Foreskin fibroblast (primary cell): ENCODE measurements around the genes PFN3, PDLIM7 and DOK3.

GRCh38 chr5:177153812-177154369 lies 20.3 kb downstream of the NSD1 start:
- RRBS, result no CpG with 5 or more reads among the region's 5 CpGs

DNA sequence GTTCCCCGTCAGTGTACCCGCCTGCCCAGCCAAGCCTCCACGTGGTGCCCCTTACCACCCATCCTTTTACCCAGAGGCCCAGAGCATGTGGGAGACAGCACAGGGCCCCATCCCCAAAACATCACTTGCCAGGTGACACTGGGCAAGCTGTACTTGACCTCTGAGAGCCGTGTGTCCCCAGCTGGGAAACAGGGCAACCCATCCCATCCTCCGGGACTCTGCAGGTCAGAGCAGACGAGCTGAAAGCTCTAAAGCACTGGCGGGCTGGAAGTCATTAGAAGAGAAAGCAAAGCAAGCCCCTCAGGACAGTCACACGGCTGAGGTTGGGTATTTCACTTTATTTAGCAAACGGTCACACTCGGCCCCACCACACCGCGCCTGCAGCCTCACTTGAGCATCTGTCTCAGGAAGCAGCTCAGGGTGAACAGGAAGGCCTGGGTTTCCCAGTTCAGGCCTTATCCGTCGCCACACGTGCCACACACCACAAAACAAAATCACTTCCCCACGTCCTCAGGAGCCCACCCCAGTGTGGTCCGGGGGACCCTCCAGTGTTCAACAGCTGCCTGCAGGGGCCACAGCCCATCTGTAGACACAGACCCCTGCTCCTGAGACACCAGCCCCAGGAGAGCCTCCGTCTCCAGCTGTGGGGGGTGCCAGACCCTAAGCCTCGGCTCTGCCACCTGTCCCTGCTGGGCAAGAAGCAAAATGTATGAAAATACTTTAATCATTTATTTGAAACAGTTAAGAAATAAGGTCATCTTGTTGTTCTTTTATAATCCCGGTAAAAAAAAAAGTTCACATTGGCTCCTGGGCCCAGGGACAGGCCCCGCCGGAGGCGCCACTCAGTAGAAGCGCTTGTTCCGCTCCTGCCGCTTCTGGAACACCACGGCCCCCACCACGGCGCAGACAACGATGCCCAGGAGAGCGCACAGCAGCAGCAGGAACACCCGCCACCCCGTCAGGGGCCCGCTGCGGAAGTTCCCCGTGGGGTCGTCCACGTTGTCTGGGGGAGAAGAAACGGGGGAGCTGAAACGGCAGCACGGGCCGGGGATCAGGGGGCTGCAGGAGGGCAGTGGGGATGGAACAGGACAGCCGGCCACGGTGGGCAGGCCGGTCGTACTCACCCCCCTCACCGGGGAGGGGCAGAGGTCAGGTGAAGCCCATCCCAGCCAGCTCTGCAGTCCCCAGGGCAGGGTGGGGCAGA lies 19.8 kb downstream of the LMAN2 start:
- RRBS, result 92% methylated on average over 3 of the region's 47 CpGs

- RRBS, result 5% methylated on average over 1 of the region's 51 CpGs
Measured at GRCh38 chr5:177399776-177400418, 564 bp downstream of the PFN3 start.

DNA sequence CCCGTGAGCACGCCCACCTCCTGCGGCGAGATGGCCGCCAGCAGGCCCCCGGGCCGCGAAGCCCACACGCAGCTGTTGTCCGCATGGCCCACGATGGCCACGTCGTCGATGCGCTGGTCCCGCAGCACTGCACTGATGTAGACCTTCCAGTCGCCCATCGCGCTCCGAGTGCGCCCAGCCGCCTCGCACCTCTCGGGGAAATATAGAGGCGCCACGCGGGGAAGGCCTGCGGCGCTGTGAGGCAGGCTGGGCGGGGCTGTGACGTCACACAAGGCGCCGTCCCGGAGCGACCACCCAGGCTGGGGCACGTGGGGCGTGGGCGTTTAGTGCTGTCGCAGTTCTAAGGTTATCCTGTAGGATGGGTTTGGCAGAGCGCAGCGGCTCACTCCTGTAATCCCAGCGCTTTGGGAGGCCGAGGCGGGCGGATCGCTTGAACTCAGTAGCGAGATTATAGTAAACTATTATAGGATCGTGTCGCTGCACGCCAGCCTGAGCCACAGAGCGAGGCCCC lies at the start of gene PFN3:
PFN3 (minus strand) TSS at position 243 of the 511 bp plus-strand sequence.
- RRBS, result 3% methylated on average over 6 of the region's 51 CpGs

DNA sequence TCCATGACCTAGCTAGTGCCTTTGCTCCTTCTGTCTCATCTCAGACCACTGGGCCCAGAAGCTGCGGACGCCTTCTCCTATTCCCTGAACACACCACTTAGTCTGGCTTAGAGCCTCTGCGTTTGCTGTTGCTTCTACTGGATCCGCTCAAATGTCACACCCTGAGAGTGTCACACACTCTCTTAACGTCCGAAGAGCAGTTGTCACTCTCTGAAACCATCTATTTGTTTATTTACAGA lies 1.3 kb upstream of the GRK6 start:
- RRBS, result no CpG with 5 or more reads among the region's 6 CpGs

- RRBS, result 2% methylated on average over 12 of the region's 53 CpGs
Measured at GRCh38 chr5:177425545-177426471, 668 bp upstream of the GRK6 start.

- RRBS, result no CpG with 5 or more reads among the region's 11 CpGs
Measured at GRCh38 chr5:177427837-177428552, 1.5 kb downstream of the GRK6 start.

GRCh38 chr5:177433077-177434186 lies 7.0 kb downstream of the GRK6 start:
- RRBS, result no CpG with 5 or more reads among the region's 46 CpGs

GRCh38 chr5:177437929-177439278 lies 8.2 kb upstream of the PRR7 start:
- RRBS, result 91% methylated on average over 3 of the region's 29 CpGs

DNA sequence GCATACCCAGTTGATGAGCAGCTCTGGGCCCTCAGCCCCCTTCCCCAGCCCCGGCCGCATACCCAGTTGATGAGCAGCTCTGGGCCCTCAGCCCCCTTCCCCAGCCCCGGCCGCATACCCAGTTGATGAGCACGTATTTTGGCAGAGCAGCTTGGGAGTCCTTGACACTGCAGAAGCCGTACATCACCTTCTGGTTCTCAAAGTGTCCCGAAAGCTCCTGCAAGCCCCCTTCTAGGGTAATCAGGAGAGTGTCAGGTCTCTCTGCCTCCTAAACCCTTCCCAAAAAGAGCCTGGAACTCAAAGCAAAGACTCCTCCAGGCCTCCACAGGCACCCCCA lies 5.5 kb downstream of the DBN1 start:
- RRBS, result no CpG with 5 or more reads among the region's 7 CpGs

DNA sequence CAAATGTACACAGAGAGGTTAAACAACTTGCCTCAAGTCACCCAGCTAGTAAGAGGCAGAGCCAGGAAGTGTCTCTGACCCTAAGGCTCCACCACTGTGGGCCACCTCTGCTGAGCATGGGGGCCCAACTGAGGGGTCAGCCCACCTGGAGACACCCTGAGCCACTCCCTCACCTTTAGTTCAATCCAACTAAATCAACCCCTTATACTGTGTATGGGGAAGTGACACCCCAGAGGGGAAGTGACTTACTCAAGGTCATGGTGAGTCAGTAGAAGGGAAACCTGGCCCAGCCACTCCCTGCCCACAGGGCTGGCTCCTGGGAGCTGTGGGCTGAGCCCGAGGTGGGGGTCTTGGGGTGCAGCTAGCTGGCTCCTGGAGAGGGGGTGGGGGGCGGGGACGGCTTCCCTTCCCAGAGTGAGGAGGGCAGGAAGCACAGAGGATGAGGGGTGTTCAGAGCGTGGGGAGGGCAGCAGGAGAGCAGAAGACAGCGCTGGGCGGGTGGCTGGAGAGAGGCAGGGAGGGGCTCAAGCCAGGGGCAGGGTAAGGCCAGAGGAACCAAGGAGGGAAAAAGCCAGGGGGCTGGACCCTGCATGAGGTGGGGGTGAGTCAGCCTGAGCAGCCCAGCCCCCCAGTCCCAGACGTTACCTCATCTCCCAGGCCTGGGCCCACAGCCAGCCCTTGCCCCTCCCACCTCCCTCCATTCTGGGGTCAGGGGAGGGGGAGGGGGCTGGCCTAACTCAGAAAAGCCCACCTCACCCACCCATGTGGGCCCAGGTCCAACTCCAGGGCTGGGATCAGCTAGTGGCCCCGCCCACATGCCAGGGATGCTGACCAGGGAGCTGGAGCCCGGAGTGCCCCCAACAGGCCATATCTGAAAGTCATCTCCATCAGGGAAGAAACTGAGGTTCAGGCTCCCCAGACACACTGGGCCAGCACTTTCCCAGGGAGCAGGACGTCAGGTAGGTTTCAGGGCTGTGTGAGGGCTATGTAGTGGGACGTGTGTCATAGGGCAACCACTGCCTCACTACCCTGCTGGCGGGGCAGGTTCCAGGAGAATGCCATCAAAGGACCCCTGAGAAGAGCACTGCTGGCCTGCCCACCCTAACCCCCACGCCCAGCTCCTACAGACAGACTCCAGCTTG lies 2.9 kb downstream of the PDLIM7 start:
- RRBS, result no CpG with 5 or more reads among the region's 13 CpGs

GRCh38 chr5:177497515-177498562 lies at the start of gene PDLIM7:
PDLIM7 (minus strand) TSS chr5:177497604.
- RRBS, result 3% methylated on average over 21 of the region's 90 CpGs

GRCh38 chr5:177509381-177510261 lies at the start of gene DOK3:
DOK3 (minus strand) TSS chr5:177509826.
- RRBS, result 40% methylated on average over 5 of the region's 25 CpGs

- RRBS, result no CpG with 5 or more reads among the region's 6 CpGs
Measured at GRCh38 chr5:177617637-177618502, 17.9 kb downstream of the B4GALT7 start.

DNA sequence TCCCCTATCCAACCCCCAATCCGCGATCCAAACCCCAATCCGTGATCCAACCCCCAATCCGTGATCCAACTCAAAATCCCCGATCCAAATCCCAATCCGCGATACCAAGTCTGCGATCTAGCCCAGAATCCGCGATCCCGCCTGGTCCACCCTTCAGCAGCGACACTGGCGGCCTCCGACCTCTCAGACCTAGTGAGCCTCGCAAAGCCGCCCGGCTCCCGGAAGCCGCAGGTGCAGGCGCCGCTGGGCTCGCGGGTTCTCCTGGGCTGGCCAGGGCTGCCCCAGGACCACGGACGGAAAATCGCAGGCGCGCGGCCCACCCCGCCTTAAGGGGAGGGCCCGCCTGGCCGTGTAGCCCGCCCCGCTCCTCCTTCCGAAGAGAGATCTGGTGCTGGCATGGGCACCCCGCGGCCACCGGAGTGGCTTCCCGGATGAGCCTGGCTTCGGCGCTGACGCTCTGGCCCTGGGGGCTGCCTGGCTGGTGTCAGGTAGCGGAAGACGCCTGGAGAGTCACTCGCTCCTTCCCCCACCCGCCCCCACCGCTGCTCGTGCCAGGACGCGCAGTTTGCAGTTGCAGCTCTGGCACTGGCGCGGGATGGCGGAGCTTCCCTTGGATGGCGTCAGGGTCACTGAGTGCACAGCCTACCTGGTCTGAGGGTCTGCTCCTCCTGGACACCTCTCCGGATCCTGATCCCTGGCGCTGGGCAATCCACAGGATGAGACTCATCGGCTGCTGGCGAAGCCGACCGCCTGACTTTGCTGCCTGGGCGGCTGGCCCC lies 182.9 kb downstream of the B4GALT7 start:
- RRBS, result no CpG with 5 or more reads among the region's 61 CpGs

- RRBS, result 20% methylated on average over 2 of the region's 25 CpGs
Measured at GRCh38 chr5:177930015-177931121, 65.7 kb downstream of the PROP1 start.

DNA sequence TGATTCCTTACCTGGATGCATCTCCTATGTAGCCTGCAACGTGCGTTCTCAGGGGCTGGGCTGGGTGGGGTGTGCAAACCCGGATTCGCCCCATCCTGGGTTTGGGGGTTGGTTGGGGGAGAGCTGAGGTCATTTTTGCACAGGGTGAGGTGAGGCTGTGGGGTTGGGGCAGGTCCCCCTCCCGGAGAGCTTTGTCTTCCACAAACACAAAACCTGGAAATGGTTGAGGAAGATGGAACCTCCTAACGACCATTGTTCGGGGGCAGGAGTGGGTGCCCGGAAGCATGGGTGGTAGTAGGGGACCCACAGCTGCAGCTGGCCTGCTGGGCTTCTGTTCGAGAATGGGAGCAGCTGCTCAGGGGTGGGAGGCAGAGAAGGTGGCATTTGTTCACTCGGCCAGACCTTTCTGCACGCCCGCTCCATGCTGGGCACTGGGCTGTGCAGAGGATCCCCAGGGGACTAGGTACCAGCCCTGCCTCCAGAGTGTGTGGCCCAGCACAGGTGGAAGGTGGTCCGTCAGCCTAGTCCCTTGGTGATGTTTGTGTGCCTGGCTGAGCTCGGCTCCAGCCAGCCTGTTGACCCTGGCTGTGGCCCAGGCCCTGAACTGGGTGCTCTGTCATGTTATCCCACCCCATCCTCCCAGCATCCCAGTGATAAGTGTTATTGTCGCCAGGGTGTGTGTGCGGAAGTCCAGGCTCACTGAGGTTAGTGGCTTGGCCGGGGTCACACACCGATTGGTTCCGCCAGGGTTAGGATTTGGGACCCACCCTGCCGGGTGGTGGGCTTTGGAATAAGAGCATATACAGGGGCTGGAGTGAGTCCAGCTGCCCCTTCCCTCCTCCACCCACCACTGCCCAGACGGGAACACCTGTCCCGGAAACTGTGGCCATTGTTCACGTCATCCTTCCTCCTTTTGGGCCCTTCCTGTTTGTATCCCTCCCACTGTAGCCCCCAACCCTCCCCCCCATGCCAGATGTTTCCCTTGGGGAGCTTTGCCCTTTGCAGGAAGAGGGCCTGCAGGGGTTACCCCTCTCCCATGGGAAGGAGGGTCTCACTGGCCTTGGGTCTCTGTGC lies 4.7 kb downstream of the N4BP3 start:
- RRBS, result 75% methylated on average over 12 of the region's 23 CpGs

GRCh38 chr5:178146989-178147645 lies 6.6 kb downstream of the NHP2 start:
- RRBS, result no CpG with 5 or more reads among the region's 12 CpGs

- RRBS, result 72% methylated on average over 2 of the region's 13 CpGs
Measured at GRCh38 chr5:178149576-178150444, 3.9 kb downstream of the NHP2 start.

- RRBS, result no CpG with 5 or more reads among the region's 14 CpGs
Measured at GRCh38 chr5:178150445-178151652, 2.8 kb downstream of the NHP2 start.